Left colon (tissue), 1 donor: ENCODE measurements around a stretch of chr2.

GRCh38 chr2:27890919-27891437, 449 bp downstream of the BABAM2 start:
- PRO-cap: bidirectional peak, plus-strand start at chr2:27891348, minus-strand start at chr2:27891183

DNA sequence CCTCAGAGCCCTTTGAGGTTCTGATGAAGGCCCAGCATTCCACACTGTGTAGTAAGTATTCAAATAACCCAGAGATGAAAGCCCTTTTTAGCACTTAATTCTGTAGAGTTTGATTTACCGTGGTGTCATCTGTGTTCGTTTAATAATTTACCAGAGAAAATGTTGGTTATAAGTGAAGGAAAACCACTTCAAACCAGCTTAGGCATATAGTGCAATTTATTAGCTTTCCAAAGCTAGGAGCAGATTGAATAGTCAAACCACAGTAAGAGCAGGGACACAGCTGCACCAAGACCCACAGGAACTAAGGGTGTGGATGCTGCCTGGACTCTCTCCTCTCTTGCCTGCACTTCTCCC, 226.7 kb downstream of the BABAM2 start:
- PRO-cap: no peak

- PRO-cap: unidirectional peak, minus-strand start at chr2:28269362
Measured at GRCh38 chr2:28269145-28269989, 123.3 kb upstream of the FOSL2 start.

GRCh38 chr2:28335314-28336105, 57.1 kb upstream of the FOSL2 start:
- PRO-cap: no peak

GRCh38 chr2:28382702-28383222, 9.9 kb upstream of the FOSL2 start:
- PRO-cap: no peak

DNA sequence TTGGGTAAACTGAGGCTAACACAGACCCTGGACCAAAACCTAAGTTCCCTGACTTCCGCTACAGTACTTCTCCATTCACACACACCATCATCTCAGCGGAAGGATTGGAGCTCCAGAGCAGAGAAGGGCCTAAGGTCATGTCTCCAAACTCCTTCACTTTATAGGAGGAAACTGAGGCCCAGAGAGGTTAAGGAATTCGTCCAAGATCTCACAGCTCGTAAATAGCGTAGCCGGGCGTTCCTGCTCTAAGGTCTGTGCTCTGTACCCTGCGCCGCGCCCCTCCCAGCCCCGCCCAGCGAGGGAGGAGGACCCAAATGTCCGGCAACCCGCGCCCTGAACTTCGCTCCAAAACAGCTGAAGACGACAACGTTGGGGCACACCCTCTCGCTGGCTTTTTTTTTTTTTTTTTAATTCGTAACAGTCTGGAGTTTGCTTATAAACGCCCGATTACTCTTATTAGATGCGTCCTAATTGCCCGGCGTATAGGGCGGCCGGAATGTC, 1.1 kb upstream of the FOSL2 start:
- PRO-cap: bidirectional peak, plus-strand start at position 348 of the sequence, minus-strand start at position 160 of the sequence

DNA sequence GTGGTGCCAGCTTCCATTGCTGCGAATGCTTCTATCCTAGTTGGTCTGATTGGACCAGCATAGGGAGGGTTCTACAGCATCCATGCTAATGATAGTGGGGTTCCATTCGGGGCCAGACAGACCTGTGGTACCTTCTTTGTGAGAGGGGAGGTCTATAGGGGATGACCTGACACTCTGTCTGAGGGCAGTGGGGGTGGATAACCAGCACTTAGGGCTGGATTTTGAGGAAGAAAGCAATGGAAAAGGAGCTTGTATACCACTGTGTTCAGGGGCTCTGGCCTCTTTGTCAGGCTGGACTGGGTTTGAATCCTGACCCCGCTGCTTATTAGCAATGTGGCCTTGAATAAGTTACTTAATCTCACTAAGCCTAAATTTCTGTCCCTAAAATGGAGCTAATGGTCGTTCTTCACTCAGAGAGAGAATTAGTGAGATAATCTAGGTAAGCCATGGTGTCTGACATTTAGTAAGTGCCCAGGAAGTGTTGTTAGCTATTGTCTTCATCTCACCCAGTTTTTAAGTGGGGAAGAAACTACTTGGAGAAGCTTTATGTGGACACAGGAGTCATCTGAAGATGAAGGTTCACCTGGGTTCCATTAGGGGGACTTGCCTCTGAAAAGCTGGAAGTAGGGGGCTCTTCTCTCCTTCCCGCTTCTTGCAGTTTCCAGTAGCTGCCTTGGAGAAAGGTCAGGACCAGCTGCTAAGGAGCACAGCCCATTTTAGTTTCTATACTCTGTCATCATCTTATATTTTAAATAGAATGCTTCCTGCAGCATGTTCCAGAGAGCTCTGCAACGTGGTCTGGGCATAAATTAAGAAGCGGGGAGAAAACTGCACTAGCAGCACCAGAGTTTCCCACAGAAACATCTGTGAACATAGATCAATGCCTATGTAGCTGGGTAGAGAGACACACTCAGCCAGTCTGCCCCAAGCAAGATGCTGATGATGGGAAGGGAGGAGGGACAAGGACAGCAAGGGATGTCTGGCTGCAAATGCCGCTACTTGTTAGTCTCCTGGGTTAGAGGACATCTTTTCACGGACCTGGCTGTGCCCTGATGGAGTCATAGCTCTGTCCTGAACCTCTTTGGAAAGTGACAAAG, 10.2 kb downstream of the FOSL2 start:
- PRO-cap: no peak

- PRO-cap: unidirectional peak, plus-strand start at chr2:28419526
Measured at GRCh38 chr2:28419313-28420222, 26.9 kb downstream of the FOSL2 start.

DNA sequence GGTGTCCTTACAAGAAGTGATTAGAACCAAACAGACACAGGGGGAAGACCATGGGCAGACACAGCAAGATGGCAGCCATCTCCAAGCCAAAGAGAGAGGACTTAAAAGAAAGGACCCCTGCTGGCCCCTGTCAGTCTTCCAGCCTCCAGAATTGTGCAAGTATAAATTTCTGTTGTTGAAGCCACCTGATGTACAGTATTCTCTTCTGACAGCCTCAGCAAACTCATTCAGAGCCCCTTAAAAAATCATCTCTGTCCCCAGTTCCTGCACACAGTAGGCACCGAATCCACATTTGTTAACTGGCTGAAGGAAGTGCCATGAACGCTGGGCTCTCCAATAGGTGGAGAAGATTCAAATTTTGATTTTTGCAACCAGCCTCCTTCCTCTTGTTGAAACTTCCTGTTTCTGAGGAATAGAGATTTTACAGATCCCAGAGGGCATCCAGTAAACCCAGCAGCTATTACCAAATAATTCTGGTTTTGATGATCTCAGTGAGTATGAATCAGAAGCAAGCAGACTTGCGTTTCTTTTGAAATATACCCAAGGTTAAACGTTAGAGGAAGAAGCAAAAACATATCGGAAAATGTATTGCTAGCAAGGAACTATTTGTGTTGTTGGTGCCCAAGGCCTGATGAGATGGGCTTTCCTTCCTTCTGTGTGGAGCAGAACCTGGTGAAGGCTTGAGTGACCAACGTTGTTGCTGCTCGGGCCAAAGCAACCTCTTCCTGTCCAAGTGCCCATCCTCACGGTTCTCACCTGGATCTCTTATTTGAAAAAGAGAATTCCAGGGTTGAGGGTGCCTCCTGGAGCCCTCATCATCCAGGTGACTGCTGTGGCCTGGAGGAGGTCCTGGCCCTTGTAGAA, 47.7 kb upstream of the PLB1 start:
- PRO-cap: no peak

GRCh38 chr2:28626616-28627657, 124.7 kb upstream of the PPP1CB start:
- PRO-cap: no peak

DNA sequence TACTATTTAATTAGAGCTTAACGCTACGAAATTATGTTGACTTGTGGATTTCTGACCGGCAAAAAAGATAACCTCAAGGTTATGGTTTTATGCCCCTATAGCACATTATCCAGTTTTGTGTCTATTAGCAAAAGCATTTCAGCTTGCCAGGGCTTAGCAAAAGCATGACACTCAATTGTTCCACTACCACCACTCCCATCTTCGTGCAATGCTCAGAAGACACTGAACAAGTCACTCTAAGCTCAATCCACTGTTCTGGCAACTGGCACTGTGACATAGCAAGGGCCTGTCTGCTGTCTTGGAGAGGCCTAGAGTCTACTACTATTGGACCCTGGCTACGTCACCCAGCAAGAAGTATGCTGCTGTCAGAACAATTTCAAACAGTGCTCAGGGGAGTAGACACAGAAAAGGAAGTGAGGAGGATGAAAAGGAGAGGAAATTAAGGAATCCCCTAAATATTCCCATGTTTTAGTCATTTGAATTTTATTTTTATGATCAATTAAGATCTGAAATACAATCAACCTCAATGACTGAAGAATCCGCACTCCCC, 103.5 kb upstream of the PPP1CB start:
- PRO-cap: no peak

GRCh38 chr2:28757373-28757744, 5.7 kb downstream of the PPP1CB start:
- PRO-cap: no peak

DNA sequence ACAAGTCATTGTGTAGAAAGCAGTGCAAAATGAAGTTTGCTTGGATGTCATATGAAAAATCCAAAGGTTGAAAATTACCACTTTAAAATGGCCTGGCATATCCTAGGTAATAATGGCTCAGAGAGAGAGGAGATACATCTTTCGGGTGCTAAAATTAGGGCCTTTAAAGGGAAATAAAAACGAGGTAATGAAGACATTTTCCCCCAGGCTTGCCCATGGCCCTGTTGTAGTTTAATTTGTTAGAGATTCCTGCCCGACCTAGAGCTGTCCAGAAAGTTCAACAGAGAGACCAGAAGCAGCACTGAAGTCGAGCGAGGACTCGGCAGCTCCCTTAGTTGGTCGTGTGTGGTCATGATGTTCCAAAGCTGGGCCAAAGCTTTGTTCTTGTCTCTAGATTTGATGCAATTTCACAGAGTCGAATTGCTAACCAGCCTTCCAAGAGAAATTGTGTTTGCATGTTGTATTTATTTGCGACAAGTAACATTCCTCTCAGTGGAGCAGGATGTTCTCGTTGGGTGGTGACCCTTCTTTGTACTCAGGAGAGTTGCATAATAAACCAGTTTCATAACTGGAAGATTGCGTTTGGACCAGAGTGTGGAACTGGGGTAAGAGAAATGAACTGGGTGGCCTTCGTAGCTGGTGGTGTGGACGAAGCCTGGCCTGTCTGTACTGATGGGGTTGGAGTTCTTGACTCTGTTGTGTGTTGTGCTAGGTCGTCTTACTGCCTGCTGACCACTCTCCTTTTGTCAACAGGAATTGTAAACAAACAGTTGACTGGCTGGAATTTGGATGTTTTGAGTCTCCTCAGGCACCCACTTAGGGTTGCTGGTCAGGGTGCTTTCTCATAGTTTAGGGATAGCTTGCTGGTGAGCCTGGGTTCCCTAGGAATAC, 29.2 kb upstream of the TOGARAM2 start:
- PRO-cap: no peak

- PRO-cap: no peak
Measured at GRCh38 chr2:29012123-29012990, 31.3 kb downstream of the TOGARAM2 start.

DNA sequence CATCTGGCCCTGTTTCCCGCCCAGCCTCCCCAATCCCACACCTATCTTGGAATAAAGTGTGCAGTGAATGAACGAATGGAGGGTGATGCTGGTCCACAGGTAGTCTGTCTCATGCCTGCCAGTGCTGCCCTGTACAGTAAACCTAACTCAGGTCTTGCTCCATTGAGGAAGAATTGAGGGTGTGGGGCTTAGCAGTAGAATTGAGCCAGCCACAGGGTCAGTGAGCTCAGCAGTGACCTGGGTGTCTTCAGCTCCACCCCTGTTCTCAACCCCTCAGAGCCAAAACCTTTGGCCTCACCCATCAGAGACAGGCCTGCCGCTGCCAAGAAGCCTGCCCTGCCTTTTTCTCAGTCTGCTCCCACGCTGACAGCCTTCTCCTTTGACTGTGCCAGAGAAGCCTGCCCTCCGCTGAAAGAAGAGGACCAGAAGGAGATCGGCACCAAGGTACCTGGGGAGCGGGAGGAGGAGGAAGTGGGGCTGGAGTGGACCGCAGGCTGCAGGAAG, 33.1 kb downstream of the TOGARAM2 start:
- PRO-cap: no peak

DNA sequence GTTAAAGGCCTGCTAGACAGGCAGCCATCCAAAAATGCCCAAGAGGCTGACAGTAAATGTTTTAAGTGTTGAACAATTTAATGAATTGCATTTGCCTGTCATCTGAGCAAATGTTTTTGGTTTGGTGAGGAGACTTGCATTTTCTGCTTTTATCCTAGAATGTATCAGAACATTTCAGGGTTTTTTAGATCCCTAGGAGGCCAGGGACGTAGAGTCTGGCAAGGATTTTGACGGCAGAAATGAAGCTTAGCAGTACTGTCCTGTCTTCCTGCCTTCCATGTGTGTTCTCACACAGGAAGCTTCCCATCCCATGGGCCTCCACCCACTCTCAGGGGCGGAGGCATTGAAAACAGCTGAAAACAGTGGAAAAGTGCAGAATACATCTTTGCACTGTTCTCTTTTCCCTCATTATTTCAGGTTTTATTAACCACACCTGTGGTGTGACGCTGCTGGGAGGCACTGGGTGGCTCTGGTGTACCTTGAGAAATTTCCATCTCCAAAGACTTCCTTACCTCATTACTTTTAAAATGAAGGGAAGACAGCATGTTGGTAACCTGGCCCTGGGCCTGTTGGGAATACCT, 20.6 kb downstream of the PCARE start:
- PRO-cap: no peak

DNA sequence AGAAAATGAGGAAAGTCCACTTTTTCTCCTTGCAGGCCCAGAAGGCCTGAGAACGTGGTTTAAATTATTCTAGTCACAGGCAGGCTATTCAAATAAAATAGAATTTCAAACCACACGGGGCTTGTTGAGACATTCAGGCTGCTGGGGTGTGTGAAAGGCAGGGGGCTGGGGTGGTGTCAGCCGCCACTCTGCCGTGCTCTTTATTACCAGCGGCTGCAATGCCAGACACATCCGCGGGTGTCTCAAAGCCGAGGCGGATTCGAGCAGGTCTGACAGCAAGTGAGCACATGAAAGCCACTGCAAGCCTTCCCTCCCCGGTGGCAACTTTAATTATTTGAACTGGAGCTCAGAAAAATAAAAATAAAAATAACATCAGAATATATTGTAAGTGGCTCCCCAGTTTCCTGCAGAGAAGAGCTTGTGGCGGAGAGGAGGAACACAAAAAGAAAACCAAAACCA, 199.5 kb downstream of the CLIP4 start:
- PRO-cap: no peak

DNA sequence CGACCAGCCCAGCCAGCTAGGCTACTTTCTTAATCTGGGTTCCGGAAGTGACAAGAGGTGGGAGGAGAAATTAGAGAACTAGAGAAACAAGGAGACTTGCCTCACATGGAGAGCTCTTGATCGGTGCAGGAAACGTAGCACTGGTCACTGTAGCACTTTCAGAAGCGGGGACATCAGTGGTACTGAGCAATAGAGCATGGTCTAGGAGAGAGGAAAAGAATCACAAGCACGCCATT, 202.9 kb downstream of the CLIP4 start:
- PRO-cap: no peak

DNA sequence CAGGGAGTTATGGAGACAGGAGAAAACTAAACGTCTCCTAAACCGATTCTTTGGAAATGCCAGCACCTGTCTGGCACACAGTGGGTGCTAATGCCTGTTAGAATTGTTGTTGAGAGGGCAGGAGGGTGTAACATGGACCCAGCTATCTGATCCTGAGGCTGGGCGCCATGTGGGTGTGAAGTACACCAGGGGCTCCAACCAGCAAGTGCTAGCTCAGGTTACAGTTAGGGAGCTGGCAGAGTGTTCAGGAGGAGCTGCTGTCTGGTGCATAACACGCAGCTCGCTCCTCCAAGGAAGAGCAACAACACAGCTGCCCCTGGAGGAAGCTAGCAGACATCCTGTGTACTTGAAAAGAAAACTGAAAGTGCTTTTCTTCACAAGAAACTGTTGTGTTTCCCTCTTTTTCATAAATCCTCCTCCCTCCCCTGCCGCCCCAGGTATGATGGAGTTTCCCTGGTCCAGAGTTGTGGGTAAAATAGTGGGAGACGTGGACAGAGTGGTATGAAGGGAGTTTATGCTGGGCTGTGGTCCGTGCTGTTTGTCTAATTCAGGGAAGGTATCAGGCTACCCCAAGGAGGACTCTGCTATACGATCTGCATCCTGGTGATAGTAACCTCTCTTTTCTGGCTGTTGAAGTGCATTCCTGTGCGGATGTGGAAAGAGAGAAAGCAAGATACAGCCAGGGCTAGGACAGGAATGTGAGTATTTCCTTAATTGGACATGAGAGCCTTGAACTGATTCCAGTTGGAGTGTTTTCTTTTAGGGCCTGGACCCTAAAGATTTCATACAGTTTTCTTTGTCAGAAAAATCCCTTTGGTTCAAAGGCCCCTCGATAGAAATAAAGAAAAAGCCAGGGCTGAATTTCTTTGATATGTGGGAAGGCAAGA, 6.1 kb upstream of the LBH start:
- PRO-cap: no peak

GRCh38 chr2:30257339-30258319, 26.3 kb downstream of the LBH start:
- PRO-cap: no peak